Adrenal gland (tissue), 7 donors: ENCODE results near the genes CLIP4 and XDH.

DNA sequence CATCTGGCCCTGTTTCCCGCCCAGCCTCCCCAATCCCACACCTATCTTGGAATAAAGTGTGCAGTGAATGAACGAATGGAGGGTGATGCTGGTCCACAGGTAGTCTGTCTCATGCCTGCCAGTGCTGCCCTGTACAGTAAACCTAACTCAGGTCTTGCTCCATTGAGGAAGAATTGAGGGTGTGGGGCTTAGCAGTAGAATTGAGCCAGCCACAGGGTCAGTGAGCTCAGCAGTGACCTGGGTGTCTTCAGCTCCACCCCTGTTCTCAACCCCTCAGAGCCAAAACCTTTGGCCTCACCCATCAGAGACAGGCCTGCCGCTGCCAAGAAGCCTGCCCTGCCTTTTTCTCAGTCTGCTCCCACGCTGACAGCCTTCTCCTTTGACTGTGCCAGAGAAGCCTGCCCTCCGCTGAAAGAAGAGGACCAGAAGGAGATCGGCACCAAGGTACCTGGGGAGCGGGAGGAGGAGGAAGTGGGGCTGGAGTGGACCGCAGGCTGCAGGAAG lies 33.1 kb downstream of the TOGARAM2 start:
- PRO-cap, 3 experiments: no peak in any of the 3 experiments
- RAMPAGE, long total RNA, 4 experiments: no peak in any of the 4 experiments
- RRBS: no CpG with 5 or more reads among the region's 8 CpGs

- PRO-cap, 3 experiments: peak in 1 of 3 experiments; most common plus-strand start chr2:29015927 (in 1); most common minus-strand start chr2:29015853 (in 1)
- RAMPAGE, long total RNA, 4 experiments: no peak in any of the 4 experiments
- RRBS: no CpG with 5 or more reads among the region's 9 CpGs
Observed at GRCh38 chr2:29015631-29016028, 34.5 kb downstream of the TOGARAM2 start.

DNA sequence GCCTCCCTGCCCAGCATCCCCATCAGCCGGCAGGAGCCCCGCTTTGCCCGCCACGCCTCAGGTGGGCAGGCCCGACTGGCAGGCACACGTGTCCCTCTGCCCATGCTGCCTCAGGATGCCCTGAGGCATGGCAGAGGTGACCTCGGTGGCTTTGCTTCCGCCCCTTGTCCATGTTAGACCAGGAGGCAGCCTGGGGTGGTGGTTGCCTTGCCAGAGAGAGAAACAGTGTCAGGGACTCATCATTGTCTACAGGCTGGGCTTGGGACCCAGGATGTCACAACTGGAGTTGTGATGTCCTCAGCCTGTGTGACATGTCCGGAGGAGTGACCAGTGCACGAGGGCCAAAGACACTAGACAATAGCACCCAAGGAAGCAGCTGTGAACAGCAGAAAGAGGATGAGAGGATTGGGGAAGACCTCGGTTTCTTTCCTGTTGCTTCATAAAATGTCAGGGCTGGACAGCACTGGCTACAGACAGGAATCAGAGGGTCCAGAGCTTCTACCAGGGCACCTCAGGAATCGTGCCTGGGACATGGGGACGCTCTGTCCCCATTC lies 36.9 kb downstream of the TOGARAM2 start:
- PRO-cap, 3 experiments: no peak in any of the 3 experiments
- RAMPAGE, long total RNA, 4 experiments: no peak in any of the 4 experiments
- RRBS: no CpG with 5 or more reads among the region's 13 CpGs

GRCh38 chr2:29114878-29115725 lies at the start of gene CLIP4:
Gene CLIP4 (plus strand): TSS chr2:29115415.
- PRO-cap, 3 experiments: peak in 3 of 3 experiments; most common plus-strand start chr2:29115090 (in 1); most common minus-strand start chr2:29115450 (in 2)
- RAMPAGE, long total RNA, 4 experiments: start-site peak on the plus strand in 1 of 4 experiments, at chr2:29115561-29115636 at its widest, 49 reads per replicate
- RRBS: 2% methylated on average over 44 of the region's 96 CpGs

DNA sequence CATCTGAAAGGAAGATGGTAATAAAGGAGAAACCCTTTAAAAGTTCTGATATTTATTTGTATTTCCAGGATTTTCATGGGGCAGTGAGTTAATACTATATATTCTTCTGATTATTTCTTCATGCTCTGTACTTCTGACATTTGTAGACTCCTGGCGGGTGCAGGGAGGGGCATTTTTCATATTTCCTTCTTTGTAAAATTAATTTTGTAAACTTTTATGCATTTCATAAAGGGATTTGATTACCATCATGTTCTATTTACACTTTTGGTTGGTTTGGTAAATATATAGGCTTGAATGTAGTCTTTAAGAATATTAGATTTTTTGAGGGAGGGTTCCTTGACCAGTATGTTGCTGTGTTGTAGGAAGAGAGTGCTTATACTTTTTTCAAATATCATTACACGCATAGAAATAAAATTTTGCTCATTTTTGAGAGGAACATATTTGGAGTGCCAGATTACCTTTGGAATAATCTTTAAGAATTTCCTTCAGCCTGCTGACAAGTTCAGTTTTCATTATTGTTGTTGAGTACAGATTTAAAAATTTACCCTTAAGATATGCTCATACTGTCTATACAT lies 16.3 kb downstream of the CLIP4 start:
- PRO-cap, 3 experiments: no peak in any of the 3 experiments
- RAMPAGE, long total RNA, 4 experiments: no peak in any of the 4 experiments
- RRBS: no CpG with 5 or more reads among the region's 2 CpGs

- PRO-cap, 3 experiments: no peak in any of the 3 experiments
- RAMPAGE, long total RNA, 4 experiments: no peak in any of the 4 experiments
- RRBS: no CpG with 5 or more reads among the region's 1 CpG
Observed at GRCh38 chr2:29322095-29322478, 206.9 kb downstream of the CLIP4 start.

DNA sequence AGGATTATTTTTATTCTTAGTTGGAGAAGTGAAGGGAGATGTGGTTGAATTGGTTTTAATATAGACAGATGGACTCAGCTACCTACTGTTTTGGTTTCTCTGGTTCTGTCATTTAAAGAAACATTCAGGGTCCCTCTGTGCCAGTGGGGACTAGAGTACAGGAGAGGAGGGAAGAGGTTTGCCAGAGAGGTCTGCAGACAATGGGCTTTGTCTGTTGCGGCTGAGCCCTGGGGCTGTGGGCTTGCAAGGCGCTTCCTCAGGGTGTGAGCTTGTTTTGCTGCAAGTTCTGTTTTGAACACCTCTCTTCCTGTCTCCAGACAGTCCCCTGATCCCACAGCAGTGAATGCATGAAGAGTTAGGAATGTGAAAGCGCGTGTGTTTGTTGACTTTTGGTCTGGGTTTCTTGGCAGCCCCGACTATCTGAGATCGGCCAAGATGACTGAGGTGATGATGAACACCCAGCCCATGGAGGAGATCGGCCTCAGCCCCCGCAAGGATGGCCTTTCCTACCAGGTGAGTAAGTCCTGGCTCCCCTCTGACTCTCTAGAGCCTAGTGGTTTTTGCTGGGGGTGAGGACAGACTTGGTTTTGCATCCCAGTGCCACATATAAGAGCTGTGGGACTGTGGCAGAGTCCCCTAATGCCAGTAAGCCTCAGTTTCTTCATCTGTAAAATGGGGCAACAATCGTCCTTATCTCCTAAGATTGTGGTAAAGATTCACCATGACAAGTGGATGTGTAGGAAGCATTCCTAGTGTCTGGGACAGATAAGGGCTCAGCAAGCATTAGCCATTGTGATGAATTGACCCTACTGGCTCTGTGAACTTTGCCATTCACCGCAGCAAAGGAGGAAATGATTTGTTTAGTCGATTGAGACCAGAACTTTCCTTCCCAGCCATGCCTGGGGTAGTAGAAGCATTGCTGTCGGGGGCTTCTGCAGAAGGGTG lies 2.9 kb downstream of the LBH start:
- PRO-cap, 3 experiments: peak in 2 of 3 experiments; most common minus-strand start position 265 of the sequence (in 1)
- RAMPAGE, long total RNA, 4 experiments: no peak in any of the 4 experiments
- RRBS: no CpG with 5 or more reads among the region's 12 CpGs

- PRO-cap, 3 experiments: no peak in any of the 3 experiments
- RAMPAGE, long total RNA, 4 experiments: no peak in any of the 4 experiments
- RRBS: no CpG with 5 or more reads among the region's 17 CpGs
Observed at GRCh38 chr2:30239152-30239965, 8.0 kb downstream of the LBH start.

DNA sequence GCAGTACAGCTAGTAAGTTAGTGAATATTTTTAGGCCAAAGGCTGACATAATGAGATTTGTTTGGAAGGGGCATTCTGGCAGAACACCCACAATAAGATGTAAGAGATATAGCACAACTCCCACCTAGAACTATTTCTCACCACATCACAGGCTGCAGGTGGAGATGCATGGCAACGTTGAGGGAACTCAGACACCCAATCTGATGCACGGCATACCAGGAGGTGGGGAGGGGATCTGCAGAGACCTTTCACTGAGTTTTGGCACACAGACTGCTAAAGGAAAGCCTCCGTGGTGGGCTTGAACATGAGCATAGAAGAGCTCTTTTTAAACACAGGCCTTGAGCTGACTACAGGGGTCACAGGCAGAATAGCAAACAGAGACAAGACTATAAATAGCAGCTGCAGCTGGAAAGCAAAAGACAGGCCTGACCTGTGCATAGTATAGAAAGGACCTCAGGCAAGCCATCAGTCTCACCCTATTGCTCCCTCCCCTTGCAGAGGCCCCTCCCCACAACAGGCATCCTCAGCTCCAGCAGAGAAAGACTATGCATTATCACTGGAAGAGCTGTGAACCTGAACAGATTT lies 25.5 kb upstream of the LCLAT1 start:
- PRO-cap, 3 experiments: no peak in any of the 3 experiments
- RAMPAGE, long total RNA, 4 experiments: no peak in any of the 4 experiments
- RRBS: no CpG with 5 or more reads among the region's 3 CpGs

GRCh38 chr2:30756076-30756657 lies 51.1 kb downstream of the CAPN13 start:
- PRO-cap, 3 experiments: no peak in any of the 3 experiments
- RAMPAGE, long total RNA, 4 experiments: no peak in any of the 4 experiments
- RRBS: 18% methylated on average over 2 of the region's 9 CpGs

- PRO-cap, 3 experiments: no peak in any of the 3 experiments
- RAMPAGE, long total RNA, 4 experiments: no peak in any of the 4 experiments
- RRBS: no CpG with 5 or more reads among the region's 10 CpGs
Observed at GRCh38 chr2:31218824-31219552, 1.7 kb upstream of the CAPN14 start.

GRCh38 chr2:31318122-31319255 lies 84.5 kb downstream of the EHD3 start:
- PRO-cap, 3 experiments: peak in 1 of 3 experiments; most common plus-strand start chr2:31318570 (in 1); most common minus-strand start chr2:31318728 (in 1)
- RAMPAGE, long total RNA, 4 experiments: no peak in any of the 4 experiments
- RRBS: no CpG with 5 or more reads among the region's 13 CpGs

- PRO-cap, 3 experiments: peak in 1 of 3 experiments; most common minus-strand start chr2:31319426 (in 1)
- RAMPAGE, long total RNA, 4 experiments: no peak in any of the 4 experiments
- RRBS: no CpG with 5 or more reads among the region's 2 CpGs
Observed at GRCh38 chr2:31319256-31319528, 85.2 kb downstream of the EHD3 start.

DNA sequence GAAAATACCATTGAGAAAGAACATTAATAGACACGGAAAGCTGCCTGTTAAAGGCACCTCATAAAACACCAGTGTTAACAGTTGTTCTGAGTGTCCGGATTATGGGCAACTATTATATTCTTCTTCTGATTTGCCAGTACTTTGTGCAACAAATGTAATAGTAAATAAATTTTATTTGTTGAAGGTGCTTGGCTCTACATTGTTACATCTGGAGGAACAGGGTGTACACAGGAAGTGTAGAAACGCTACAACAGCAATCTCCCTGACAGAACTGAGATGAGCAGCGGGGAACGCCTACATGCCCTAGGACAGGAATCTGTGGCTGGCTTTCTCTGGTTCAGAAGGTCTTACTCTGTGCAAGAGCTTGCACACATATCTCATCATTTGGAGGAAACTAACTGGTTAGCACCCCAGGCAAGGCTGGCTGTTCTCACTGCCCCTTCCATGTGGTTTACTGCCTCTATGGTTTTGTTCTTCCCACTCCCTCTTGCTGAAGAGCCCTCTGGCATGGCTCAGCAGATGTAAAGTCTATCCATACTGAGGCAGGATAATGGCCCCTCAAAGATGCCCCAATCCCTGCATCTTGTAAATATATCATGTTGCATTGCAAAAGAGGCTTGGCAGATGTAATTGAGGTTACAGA lies 85.8 kb downstream of the EHD3 start:
- PRO-cap, 3 experiments: peak in 1 of 3 experiments; most common plus-strand start position 340 of the sequence (in 1); most common minus-strand start position 273 of the sequence (in 1)
- RAMPAGE, long total RNA, 4 experiments: no peak in any of the 4 experiments
- RRBS: no CpG with 5 or more reads among the region's 5 CpGs

DNA sequence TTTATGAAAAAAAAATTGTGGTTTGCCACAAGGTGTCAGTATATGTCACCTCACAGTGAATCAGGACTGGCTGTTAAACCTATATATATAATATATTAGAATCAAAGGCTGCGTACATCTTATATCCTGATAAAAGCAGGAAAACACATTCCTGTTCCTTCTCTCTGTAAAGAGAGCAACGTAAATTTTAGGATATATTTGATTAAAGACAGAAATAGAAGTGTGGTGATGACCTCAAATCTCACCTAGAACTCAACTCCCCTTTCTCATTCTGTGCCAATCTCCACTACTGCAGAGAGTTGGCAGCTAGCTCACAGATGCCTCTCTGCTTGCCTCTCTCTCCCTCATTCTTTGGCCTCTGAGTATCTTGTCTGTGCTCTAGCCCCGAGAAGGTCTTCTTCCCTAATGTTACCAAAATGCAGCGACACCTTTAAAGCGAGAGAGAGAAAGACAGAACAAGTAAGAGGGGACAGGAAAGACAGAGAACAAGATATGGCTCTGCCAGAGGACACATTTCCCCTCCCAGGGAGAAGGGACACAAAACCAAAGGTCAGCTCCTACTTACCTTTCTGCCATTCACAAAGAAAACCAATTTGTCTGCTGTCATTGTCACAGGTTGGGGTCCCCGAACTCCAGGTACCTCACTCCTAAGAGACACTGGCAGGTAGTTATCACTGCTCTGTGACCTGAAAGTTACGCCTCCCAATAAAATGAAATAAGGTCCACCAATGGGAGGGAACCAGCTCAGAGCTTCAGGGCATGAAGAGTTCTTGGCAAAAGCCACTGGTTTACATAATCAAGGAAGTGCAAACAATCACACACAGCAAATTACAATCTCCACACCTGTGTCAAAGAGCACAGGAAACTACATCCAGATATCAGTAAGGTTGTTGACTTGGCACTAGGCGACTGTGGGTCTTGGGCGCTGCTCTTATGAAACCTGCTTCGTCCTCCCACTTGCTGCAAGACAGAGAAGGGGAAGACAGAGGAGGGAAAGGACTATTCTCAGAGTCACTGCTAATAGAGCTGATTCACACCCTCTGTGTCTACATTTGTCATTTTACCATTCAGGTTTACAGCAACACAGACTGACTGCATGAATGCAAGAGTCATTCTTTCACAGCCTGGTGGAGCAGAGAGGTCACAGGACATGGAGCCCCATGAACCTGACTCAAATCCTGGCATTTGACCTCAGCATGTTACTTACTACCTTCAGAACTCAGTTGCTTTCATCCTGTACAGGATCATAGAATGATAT lies at the start of gene XDH:
Gene XDH (minus strand): TSS at position 683 of the 1,258 bp plus-strand sequence.
- PRO-cap, 3 experiments: no peak in any of the 3 experiments
- RAMPAGE, long total RNA, 4 experiments: no peak in any of the 4 experiments
- RRBS: no CpG with 5 or more reads among the region's 10 CpGs

GRCh38 chr2:32010368-32010695 lies 476 bp downstream of the MEMO1 start:
- PRO-cap, 3 experiments: peak in 3 of 3 experiments; most common plus-strand start chr2:32010407 (in 1); most common minus-strand start chr2:32010469 (in 1)
- RAMPAGE, long total RNA, 4 experiments: no peak in any of the 4 experiments
- RRBS: no CpG with 5 or more reads among the region's 34 CpGs

- PRO-cap, 3 experiments: no peak in any of the 3 experiments
- RAMPAGE, long total RNA, 4 experiments: no peak in any of the 4 experiments
- RRBS: no CpG with 5 or more reads among the region's 3 CpGs
Observed at GRCh38 chr2:32397333-32397549, 40.4 kb downstream of the BIRC6 start.

DNA sequence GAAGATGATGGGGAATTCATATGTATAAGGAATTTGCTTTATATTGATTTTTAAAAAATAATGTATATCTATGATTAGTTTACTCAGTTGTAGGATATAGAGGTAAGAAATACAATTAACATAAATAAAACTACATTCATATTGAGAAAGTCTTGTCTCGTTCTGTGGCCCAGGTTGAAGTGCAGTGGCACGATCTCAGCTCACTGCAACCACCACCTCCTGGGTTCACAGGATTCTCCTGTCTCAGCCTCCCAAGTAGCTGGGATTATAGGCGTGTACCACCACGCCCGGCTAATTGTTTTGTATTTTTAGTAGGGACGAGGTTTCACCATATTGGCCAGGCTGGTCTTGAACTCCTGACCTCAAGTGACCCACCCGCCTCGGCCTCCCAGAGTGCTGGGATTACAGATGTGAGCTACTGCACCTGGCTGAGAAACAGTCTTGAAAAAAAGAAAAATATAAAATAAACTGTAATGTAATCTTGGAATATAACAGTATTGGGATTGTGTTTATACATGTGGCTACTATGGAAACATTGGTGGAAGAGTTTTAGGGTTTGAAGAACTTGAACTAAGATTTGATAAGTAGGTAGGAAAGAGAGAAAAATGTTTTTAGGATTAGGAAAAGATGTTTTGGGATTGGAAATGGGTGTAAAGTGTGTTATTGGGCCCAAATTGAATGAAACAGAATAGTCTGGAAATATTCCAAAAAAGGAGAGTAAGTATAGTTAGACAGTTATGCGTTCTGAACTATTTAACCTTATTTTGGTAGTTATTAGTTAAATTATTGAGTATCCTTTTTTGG lies 115.3 kb downstream of the BIRC6 start:
- PRO-cap, 3 experiments: no peak in any of the 3 experiments
- RAMPAGE, long total RNA, 4 experiments: no peak in any of the 4 experiments
- RRBS: no CpG with 5 or more reads among the region's 9 CpGs

DNA sequence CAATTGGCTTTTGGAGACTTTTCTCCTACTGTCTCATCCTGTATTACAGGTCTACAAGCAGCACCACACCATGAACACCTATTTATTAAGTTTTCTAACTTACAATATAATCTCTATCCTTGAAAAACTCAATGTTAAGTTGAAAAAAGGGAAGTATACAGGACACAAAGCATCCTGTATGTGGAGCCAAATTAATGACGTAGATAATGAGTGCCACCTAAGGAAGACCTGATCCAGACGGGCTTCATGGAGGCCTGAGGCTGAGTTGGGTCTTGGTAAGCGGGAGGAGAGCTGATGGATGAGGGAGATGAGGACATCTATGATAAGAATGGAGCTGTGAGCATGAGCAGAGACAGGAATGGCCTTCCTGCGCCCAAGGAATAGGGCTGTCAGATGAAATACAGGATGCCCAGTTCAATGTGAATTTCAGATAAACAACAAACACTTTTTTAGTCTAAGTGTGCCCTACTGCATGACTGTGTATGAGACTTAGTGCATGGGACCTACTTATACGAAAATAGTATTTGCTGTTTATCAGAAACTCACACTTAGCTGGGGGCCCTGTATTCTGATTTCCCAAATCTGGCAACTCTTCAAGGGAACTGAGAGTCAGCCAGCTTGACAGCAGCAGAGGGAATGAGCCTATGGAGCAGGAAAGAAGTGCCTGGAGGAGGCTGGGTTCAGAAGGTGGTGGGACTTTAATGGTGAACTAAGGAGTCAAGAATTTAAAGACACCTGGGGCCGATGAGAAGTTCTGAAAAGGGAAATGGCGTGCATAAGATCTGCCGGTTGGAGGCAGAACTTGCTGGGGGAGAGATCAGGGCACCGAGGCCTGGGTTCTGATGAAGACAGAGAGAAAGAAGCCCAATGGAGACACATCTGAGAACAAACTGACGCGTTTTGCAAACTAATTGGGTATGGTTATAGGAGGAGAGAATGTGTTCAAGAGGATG lies 37.1 kb upstream of the RASGRP3 start:
- PRO-cap, 3 experiments: no peak in any of the 3 experiments
- RAMPAGE, long total RNA, 4 experiments: no peak in any of the 4 experiments
- RRBS: no CpG with 5 or more reads among the region's 11 CpGs

DNA sequence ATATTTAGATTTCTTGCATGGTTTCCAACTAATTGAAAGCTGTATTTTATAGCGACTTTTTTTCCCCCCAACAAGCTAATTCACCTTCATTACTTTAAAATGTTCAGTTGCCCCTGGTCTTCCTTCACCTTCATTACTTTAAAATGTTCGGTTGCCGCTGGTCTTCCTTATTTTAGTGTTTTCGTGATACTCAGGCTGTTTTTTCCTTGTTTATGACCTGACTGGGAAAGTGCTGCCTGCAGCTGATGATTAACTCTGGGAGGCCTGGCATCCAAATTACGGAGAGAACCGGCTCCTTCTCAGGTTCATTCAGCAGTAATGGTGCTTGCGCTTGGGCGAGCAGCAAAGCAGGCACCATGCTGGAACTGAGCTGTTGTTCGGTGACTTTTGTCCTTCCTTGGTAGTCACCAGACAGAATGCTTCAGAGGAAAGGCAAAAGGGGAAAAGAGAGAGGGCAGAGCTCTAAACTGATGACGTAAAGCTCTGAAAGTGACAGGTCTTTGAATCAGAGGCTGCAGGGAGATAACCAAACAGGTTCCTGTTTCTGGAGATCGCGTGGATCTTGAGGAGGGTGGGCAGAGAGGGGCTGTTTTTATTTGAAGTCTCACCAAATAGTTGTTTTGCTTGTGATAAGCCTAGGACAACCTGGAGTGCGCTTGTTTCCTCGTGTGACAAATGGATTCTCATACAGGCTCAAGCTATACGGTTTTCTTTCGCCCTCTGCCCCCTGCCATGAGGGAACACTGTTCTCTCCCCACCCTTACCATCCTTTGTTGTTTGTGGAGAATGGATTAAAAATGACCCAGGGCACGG lies 1.0 kb downstream of the RASGRP3 start:
- PRO-cap, 3 experiments: peak in 3 of 3 experiments; most common plus-strand start position 508 of the sequence (in 2); most common minus-strand start position 418 of the sequence (in 2)
- RAMPAGE, long total RNA, 4 experiments: no peak in any of the 4 experiments
- RRBS: no CpG with 5 or more reads among the region's 17 CpGs